Pericardium fibroblast (primary cell): Measurements from ENCODE around the gene CCDC117.

GRCh38 chr22:27662395-27663269, 138.9 kb downstream of the MN1 start:
- RAMPAGE, long total RNA, result no peak

- RAMPAGE, long total RNA, result no peak
These were observed 131.0 kb downstream of the MN1 start for GRCh38 chr22:27670063-27671367.

DNA sequence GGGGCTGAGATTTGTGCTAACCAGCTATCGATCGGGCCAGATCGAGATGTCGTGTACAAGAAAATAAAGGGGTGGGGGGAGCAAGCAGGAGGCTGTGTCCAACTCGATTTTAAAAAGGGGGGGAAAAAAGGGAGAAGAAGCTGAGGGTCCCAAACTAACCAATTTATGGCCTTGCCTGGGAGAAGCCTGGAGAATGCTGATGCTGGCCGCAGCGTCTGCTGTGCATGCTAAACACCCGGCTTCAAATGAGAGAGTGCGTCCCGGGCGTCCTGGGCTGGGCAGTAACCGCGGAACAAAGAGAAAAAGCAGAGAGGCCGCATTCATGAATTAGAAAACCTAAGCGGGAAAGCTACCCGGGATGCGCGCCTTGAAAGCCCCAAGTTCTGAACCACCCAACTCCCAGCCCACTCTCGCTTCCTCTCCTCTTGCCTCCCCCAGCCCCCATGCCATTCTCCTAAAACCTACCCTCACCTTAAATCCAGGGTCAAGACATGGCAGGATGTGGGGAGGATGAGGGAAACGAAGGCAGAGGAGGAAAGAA, 6.5 kb downstream of the MN1 start:
- RAMPAGE, long total RNA, result no peak

- RAMPAGE, long total RNA, result no peak
These were observed 2.5 kb downstream of the MN1 start for GRCh38 chr22:27799016-27799582.

GRCh38 chr22:27865448-27865837, 53.6 kb downstream of the PITPNB start:
- RAMPAGE, long total RNA, result no peak

DNA sequence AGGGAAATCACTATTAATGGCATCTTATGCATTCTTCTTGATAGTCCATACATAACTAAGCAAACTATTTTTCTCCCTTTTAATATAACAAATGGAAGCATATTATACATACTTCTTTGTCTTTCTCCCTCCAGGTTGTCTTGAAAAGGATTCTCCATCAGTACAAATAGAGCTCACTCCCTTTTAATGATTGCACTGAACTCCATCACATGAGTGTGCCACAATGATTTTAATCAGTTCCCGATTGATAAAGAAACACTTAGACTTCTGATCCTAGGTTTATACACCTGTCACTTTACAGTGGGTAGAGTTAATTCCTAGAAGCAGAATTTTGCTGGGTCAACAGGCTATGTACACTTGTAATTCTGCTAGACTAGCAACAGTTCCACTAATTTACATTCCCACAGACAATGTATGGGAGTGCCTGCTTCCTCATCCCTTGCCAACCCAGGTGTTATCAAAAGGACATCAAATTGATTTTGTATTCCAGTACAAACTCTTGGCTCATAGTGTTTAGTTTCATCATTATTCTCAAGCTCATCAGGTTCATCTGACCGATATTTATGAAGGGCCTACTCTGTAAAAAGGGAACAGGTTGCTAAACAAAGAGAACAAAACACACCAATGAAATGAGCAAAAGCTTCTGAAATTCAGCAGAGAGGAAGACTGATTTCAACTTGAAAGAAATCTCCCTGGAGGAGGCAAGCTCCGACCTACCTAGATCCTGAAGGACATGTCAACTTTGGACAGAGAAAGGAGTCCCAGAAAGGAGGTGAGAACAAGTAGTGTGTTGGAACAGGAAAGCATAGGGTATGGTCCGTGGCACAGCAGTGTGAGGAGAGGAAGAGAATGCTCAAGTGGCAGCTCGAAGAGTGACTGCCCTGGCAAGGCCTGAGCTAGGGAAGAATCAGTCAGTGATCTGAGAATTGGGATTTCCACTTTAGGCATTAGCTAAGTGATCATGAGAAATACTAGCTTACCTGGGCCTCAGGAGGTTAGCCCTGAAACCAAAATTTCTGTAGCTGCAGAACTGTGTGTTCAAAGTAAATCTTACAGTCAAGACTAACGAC, 30.7 kb downstream of the PITPNB start:
- RAMPAGE, long total RNA, result no peak

GRCh38 chr22:27895579-27896049, 23.4 kb downstream of the PITPNB start:
- RAMPAGE, long total RNA, result no peak

DNA sequence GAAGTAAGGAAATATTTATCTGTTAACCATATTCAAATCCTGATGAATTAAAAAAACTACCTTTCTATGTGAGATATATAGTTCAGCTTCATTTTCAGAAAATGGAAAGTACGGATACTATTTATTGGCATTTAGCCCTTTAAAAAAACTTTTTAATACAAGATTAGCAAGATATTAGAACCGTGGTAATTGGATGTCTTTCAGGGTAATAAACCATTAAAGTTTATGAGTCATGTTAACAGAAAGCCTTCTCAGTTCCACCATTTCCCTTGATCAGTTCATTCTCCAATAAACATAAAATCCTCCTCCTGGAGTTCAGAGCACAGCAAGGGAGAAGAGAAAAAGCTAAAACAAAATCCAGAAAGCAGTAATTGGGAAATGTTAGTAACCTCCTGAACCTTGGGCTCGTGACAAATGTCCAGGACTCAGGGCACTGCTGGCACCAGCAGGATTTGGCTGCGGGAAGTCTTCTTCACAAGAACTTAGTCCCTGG, 43.1 kb upstream of the PITPNB start:
- RAMPAGE, long total RNA, result no peak

GRCh38 chr22:27962759-27963159, 43.7 kb upstream of the PITPNB start:
- RAMPAGE, long total RNA, result no peak

- RAMPAGE, long total RNA, result no peak
These were observed 71.9 kb upstream of the PITPNB start for GRCh38 chr22:27990645-27991761.

GRCh38 chr22:28019204-28019842, 100.3 kb upstream of the PITPNB start:
- RAMPAGE, long total RNA, result no peak

DNA sequence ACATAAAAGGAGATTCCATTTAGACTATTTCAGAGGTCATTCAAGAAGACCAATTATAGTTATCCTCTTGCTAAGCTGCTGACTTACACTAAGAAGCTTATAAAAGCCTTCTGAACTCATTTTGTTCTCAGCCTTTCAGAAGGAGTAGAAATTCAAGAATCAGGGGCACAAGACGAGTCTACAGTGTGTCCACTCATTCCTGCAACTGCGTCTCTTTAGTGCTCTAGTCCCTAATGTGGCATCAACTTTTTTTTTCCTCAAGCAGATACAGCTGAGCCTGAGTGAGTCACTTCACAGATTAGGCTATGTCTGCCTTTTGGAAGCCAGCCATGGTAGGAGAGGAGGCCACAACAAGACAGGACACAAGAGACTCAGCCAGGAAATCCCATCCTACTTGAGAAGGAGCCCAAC, 156.1 kb upstream of the PITPNB start:
- RAMPAGE, long total RNA, result no peak

DNA sequence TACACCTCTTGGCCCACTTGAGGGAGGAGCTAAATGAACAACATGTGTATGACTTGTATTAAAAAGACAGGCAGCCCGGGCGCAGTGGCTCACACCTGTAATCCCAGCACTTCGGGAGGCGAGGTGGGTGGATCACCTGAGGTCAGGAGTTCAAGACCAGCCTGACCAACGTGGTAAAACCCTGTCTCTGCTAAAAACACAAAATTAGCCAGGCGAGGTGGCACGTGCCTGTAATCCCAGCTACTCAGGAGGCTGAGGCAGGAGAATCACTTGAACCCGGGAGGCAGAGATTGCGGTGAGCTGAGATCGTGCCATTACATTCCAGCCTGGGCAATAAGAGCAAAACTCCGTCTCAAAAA, 336.3 kb upstream of the PITPNB start:
- RAMPAGE, long total RNA, result no peak

DNA sequence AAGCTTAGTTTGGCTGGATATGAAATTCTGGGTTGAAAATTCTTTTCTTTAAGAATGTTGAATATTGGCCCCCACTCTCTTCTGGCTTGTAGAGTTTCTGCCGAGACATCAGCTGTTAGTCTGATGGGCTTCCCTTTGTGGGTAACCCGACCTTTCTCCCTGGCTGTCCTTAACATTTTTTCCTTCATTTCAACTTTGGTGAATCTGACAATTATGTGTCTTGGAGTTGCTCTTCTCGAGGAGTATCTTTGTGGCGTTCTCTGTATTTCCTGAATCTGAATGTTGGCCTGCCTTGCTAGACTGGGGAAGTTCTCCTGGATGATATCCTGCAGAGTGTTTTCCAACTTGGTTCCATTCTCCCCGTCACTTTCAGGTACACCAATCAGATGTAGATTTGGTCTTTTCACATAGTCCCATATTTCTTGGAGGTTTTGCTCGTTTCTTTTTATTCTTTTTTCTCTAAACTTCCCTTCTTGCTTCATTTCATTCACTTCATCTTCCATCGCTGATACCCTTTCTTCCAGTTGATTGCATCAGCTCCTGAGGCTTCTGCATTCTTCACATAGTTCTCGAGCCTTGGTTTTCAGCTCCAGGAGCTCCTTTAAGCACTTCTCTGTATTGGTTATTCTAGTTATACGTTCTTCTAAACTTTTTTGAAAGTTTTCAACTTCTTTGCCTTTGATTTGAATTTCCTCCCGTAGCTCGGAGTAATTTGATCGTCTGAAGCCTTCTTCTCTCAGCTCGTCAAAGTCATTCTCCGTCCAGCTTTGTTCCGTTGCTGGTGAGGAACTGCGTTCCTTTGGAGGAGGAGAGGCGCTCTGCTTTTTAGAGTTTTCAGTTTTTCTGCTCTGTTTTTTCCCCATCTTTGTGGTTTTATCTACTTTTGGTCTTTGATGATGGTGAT, 288.3 kb downstream of the TTC28 start:
- RAMPAGE, long total RNA, result no peak

GRCh38 chr22:28429090-28429879, 250.4 kb downstream of the TTC28 start:
- RAMPAGE, long total RNA, result no peak

DNA sequence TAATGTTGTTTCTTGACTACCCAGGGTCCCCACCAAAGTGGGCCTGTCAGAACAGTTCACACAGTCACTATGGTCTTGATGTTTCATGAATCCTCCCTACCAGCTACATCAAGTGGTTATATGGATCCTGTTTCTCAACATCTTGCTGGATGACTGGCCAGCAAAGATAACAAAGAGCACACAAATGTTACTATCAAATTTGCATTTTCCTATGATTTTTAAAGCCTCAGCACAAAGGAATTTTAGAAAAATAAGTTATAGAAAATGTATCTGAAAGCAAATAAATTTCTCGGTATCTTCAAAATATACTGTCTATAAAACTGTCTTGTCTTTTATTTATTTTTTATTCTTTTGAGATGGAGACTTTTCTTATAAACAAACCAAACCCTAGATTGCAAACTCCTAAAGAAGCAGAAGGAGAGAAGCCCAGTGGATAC, 246.7 kb downstream of the TTC28 start:
- RAMPAGE, long total RNA, result no peak

GRCh38 chr22:28576887-28577366, 102.7 kb downstream of the TTC28 start:
- RAMPAGE, long total RNA, result no peak

- RAMPAGE, long total RNA, result no peak
These were observed at the start of gene CCDC117 for GRCh38 chr22:28772499-28773207. Gene CCDC117 (plus strand): TSS chr22:28772695.

- RAMPAGE, long total RNA, result no peak
These were observed 29.8 kb downstream of the CCDC117 start for GRCh38 chr22:28801908-28803118.

GRCh38 chr22:28882338-28883040, 883 bp upstream of the ZNRF3 start:
- RAMPAGE, long total RNA, result no peak